ENCODE measurements around a stretch of chr19.

GRCh38 chr19:8822767-8823296, 9.3 kb downstream of the ZNF558 start:
- PRO-cap: no peak

DNA sequence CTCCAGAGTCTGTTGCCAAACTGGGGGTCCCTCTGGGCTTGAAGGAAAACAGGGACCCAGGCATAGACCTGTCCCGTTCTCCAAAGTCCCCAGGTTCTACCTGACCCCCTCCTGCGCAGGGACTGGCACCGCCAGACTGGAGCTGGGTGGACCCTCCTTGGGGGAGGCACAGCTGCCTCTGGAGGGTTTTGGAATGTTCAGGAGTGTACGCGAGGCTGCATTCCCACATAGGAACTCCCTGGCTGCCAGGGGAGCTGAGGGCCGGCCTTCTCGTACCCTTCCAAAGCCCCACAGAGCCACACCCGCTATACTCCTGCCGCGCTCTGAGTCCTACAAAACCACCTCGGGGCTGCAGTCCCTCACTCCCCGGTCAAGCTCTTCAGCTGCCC, 76.2 kb upstream of the OR1M1 start:
- PRO-cap: no peak

GRCh38 chr19:9039787-9040192, 47.1 kb upstream of the OR1M1 start:
- PRO-cap: no peak

GRCh38 chr19:9423119-9423497, 12.3 kb downstream of the ZNF266 start:
- PRO-cap: unidirectional peak, minus-strand start at chr19:9423392

GRCh38 chr19:9630954-9631318, 9.9 kb upstream of the ZNF561 start:
- PRO-cap: no peak

DNA sequence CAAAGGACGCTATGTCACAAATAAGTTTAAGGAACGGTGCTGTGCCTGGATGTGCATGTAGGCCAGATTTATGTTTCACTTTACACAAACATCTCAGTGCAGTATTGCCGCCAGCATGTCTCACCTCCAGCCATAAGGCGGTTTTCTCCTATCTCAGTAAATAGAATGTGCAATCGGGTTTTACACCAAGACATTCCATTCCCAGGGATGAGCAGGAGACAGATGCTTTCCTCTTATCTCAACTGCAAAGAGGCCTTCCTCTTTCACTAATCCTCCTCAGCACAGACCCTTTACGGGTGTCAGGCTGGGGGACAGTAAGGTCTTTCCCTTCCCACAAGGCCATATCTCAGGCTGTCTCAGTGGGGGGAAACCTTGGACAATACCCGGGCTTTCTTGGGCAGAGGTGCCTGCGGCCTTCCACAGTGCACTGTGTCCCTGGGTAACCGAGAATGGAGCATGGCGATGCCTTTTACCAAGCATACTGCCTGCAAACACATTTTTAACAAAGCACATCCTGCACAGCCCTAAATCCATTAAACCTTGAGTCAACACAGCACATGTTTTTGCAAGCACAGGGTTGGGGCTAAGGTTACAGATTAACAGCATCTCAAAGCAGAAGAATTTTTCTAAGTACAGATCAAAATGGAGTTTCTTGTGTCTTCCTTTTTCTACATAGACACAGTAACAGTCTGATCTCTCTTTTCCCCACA, 15.9 kb upstream of the ZNF846 start:
- PRO-cap: no peak

GRCh38 chr19:9810337-9811692, 8.1 kb downstream of the FBXL12 start:
- PRO-cap: no peak

- PRO-cap: no peak
Observed at GRCh38 chr19:10177062-10177789, 17.5 kb downstream of the DNMT1 start.

DNA sequence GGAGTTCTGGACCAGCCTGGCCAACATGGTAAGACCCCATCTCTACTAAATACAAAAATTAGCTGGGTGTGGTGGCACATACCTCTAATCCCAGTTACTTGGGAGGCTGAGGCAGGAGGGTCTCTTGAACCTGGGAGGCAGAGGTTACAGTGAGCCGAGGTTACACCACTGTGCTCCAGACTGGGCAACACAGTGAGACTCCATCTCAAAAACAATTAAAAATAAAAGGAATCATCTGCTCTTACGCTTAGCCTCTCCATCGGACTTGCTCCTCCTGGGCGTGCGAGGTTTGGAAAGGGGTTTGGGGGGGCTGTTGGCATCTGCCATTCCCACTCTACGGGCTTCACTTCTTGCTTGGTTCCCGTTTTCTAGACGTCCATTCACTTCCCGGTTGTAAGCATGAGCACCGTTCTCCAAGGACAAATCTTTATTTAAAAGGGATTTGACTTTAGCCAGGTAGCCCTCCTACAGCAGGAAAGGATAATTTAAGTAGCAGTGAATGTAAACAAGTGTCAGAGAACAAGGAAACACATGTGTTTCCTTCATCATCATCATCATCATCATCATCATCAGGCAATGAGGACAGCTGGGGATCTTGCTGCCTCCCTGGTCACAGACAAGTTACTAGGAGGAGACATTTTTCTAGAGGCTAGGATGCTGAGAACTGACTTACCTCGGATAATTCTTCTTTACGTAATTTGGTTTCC, 14.5 kb downstream of the DNMT1 start:
- PRO-cap: no peak

- PRO-cap: no peak
Observed at GRCh38 chr19:10309829-10310161, 6.0 kb downstream of the FDX2 start.

DNA sequence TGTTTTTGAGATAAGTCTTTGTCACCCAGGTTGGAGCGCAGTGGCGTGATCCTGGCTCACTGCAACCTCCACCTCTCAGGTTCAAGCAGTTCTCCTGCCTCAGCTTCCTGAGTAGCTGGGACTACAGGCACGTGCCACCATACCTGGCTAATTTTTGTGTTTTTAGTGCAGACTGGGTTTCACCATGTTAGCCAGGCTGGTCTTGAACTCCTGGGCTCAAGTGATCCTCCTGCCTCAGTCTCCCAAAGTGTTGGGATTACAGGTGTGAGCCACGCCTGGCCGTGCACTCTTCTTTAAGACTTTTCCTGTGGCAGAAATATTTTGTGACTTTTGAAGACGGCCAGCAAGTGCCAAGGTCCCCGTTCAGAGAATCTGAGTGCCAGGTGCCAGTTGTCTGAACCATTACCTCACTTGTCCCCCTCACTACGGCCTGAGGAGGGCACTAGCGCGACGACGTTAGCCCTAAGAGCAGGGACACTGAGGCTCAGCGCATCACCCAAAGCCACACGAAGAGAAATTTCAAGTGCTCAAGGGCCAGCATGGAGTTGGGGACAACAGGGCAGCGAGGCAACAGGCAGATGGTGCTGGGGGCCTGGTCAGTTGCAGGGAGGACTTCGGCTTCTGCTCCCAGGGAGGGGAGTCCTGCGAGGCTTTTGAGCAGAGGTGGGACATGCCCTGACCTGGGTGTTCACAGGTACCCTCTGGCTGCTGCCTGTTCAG, 9.4 kb upstream of the TYK2 start:
- PRO-cap: no peak

DNA sequence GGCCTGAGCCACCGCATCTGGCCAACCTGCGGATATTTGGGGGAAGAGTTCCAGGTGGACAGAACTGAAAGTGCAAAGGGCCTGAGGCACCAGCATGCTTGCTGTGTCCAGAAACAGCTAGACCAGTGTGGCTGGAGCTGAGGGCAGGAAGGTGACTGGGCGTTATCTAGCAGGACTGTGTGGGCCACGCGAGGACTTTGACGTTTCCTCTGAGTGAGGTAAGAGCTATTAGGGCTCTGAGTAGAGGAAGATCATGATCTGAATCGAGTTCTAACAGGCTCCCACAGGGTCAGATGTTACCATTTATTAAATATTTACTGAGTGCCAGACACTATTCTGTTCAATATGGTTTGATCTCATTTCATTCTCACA, 4.6 kb upstream of the PDE4A start:
- PRO-cap: unidirectional peak, plus-strand start at position 256 of the sequence

DNA sequence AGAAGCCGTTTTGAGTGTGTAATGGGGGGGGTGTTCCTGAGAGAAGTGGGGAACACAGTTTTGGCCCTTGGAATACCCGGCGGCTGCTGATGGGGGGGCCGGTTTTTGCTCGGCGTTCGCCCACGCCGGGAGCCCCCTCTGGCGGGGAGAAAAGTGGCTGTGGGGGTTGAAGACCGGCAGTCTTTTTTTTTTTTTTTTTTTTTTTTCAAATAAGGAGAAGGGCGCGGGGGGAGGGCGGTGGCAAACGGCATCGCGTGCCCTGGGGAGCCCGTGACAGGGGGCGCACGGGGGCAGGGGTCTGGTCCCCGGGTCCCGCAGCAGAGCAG, 1.5 kb upstream of the PDE4A start:
- PRO-cap: no peak

DNA sequence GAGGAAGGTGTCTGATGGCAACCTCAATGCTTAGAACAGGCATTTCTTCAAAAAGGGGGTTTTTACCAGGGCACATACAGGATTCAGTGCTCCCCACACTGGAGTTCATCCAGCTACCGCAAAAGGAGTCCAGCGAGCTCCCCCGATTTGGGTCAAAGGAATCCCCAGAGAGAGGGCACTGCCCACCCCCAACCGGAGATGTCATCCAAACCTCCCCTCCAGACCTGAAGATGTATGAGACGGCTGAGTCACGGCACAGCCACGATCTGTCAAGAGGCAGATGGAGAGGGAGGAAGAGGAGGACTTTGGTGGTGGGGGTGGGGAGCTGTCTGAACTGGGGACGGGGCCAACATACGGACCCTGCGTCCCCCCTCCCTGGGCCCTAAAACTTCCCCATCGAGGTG, 3.6 kb downstream of the PDE4A start:
- PRO-cap: no peak

DNA sequence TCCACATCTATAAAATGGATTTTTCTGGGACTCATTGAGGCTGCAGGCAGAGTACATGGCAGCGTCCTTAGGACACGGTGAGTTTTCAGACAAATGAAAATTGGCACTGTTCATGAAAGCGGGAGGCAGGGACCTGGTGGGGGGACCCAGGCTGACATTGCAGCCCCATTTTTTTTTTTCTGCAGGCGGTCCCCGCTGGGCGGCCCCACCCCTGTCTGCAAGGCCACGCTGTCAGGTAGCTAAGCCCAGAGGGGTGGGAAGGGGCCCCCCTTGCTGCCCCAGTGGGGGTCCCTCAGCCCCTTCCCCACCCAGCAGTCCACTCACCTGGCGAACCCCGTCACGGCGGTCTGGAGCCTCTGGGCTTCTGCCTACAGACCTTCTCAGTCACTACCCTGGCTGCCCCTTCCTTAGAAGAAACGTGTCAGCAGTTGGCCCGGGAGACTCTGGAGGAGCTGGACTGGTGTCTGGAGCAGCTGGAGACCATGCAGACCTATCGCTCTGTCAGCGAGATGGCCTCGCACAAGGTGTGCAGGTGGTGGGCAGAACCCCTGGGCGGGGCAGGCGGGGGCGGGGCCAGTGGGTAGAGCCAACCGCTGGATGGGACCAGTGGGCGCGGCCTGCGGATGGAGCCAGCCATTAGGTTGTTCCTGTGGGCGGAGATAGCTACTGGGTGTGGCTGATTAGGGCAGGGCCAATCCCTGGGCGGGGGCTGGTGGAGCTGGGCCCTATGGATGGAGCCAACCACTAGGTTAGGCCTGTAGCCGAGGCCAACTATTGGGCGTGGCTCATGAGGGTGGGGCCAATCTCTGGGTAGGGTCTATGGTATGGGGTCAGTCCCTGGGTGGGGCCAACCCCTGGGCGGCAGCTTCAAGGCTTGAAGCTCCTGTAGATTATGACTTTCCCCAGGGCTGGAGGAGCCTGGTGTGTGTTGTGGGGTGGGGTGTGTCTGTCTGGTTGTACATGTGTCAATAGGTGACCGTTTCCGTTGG, 30.4 kb downstream of the PDE4A start:
- PRO-cap: no peak

DNA sequence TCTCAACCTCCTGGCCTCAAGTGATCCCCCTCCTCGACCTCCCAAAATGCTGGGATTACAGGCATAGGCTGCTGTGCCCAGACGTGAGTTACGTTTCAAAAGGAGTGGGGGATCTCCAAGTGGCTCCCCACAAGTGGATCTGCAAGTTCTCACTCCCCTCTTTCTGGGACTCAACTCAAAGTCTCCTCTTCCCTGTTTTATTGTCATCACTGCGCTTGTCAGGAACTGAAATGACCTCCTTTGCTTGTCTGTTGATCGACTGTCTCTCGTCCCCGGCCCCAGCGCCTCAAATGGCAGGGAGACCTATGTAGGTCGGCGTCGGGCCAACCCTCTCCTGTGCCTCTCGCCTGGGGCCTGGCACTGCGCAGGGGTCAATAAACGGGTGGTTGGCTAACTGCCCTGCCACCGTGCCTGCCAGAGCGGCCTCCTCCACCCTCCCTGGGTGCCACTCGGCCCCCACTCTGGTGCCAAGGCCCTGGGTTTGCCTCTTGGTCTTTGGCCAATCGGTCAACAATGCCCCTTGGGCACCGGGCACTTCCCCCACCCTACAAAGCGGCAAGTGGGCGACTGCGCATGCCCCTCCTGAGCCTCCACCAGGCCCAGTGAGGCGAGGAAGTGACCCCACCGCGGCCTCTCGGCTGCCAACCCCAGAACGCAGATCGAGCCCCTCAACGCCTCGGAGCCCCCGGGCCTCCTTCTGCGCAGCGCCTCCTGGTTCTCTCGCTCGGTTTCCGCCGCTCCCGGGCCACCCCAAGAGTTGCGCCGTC, 1.2 kb downstream of the KEAP1 start:
- PRO-cap: unidirectional peak, plus-strand start at position 602 of the sequence; unidirectional peak, plus-strand start at position 650 of the sequence

DNA sequence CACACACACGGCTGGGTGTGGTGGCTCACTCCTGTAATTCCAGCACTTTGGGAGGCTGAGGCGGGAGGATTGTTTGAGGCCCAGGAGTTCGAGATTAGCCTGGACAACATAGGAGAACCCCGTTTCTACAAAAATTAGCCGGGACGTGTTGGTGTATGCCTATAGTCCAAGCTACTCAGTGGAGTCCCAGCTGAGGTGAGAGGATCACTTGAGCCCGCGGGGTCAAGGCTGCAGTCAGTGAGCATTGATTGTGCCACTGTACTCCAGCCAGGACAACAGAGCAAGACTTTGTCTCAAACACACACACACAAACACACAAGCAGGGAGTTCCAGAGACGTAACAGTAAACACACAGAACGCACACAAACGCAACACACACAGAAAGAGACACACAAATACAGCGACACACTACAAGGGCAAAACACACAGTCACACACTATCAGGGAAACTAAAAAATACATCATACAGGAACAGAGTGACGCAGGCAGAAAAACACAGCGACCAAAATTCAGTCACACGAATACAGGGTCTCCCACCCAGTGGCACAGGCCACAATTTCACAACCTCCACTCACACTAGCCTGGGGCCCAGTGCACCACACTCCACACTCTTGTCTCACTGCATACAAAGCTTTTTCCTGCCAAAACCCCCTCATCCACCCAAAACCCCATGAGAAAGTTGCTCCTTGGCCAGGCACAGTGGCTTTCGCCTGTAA, 1.5 kb downstream of the S1PR5 start:
- PRO-cap: no peak

DNA sequence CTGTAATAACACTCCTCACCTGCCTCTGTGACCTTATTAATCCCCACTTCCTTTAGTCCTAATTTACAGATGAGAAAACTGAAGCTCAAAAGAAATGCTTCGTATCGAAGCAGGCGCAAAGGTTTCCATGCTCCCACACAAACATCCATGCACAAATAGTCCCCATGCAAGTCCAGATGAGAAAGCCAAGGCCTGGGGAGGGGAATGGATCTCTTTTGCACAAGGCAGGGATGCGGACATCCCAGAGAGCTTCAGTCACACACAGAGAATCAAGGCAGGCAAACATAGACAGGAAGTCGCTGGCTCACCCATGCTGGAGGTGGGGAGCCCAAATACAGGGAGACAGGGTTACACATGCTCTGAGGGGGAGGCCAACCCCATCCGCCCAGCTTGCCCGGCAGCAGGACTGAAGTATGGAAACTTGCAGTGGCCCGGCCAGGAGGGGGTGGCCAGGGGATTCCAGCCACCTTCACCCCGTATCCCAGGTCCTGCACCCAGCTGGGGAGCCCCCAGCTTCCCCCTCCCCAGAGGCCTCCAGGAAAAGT, 442 bp downstream of the S1PR5 start:
- PRO-cap: no peak

DNA sequence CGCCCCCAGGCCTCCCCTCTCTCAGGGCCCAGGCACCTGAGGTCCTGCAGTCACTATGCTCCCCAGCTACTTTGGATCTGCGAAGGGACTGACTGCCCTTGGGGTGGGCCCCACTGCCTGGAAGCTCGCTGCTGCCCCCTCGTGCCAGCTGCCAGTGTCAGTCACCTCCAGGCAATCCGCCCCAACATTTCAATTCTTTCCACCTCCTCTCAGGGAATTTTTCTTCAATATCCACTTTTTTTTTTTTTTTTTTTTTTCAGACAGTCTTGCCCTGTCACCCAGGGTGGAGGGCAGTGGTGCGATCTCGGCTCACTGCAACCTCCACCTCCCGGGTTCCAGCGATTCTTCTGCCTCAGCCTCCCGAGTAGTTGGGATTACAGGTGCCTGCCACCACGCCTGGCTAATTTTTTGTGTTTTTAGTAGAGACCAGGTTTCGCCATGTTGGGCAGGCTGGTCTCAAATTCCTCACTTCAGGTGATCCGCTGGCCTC, 9.3 kb upstream of the ILF3 start:
- PRO-cap: no peak

DNA sequence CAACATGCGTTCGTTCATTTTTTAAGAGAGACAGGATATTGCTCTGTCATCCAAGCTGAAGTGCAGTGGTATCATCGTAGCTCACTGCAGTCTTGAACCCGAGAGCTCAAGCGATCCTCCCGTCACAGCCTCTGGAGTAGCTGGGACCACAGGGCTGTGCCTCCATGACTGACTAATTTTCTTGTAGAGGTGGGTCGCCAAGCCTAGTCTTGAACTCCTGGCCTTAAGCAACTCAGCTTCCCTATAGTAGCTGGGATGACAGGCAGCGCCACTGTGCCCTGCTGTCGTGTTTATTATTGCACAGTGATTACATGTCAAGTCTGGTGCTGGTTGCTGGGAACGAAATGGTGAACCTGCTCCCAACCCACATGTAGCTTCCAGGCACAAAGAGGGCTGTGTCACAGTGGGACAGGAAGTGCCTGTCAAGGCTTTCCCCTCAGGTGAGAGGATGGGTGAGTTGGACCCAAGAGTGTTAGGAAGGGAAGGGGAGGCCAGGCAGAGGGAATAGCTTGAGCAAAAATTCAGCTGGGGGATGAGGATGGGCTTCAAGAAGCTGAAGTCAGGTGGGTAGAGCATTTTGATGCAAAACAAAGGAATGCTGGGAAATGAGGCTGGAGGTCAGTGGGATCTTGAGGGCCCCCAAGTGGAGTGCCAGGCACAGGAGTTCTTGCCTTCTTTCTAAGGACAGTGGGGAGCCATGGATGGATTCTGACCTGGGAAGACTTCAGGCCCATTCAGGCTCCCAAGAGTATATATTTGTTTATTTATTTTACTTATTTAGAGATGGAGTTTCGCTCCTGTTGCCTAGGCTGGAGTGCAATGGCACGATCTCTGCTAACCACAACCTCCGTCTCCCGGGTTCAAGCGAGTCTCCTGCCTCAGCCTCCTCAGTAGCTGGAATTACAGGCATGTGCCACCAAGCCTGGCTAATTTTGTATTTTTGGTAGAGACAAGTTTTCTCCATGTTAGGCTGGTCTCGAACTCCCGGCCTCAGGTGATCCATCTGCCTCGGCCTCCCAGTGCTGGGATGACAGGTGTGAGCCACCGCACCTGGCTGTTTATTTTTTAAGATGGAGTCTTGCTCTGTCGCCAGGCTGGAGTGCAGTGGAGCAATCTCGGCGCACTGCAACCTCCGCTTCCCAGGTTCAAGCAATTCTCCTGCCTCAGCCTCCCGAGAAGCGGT, 8.4 kb upstream of the QTRT1 start:
- PRO-cap: no peak

Data from pulmonary lymph node (tissue), 1 donor.